Colic lymph node (tissue), 1 donor: ENCODE results near the genes CEP83, AMDHD1 and NEDD1.

DNA sequence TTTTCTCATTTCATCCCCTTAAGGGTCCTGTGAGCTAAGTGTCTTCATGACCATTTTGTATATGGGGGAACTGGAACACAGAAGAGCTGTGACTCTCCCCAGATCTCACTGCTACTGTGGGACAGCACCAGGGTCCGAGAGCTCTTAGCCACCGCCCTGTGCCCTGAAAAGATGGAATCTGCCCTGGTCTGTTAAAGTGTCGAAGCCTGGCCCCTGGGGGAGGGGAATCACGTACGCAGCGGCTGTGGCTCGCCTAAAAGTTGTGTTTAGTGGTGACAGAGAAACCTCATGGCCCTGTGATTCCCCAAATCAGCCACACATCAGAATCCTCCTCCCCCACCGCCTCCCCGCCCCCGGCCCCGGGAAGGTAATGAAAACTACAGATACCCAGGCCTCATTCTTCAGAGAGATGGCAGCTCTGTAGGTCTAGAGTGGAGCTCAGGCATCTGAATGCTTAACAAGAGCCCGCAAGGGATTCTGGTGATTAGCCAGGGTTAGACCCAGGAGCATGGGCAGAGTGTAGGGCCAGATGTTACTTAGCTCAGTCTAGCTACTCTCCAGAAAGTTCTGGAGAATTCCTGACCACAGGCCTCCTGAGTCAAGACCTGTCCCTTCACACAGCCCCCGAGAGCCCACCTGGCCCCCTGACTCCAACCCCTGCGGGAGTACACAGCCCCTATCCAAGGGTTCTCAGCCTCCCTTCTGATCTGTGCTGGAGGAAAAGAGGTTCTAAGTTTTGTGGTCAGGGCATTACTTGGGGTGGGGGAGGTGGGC lies 114.7 kb downstream of the PLXNC1 start:
- PRO-cap: bidirectional peak, plus-strand start at position 397 of the sequence, minus-strand start at position 173 of the sequence

- PRO-cap: bidirectional peak, plus-strand start at chr12:94460053, minus-strand start at chr12:94459947
Measured at GRCh38 chr12:94459234-94460160, at the start of gene CEP83. TSS of gene CEP83 (minus strand) at chr12:94459867.

DNA sequence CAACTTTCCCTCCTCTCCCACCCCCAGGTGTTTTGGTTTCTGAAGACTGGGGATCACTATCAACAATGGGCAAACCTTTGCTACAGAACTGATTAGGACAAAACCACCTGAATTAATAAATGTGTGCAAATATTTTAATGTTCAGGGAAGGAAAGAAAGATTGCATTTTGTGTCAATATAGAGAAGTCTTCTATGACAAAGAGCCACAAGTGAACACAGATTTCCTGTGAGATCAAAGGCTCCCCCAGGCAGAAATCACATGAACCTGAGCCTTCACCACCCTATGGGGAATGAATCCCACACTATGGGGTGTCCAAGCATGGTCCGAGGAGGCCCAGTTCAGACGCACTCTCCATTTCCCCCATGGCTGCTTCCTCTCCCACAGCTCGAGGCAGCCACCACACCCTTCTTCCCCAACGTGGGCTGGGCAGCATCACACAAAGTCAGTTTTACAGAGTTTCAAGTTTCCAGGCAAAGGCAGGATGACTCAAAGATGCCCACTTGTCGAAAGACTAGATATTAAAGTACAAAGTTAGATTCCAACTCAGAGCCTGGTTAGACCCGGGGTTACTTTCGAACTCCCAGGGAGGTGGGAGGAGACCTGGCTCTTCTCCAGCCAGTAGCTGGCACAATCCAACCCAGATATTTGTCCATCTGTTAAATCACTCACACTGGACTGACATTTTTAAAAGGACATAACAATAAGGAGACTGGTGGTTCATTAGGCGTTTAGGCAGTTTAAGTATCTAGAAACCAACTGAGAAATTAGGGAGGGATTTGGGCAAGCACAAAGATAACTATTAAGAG lies 35.2 kb downstream of the TMCC3 start:
- PRO-cap: no peak

- PRO-cap: bidirectional peak, plus-strand start at chr12:94831336, minus-strand start at chr12:94831110
Measured at GRCh38 chr12:94830912-94831508, 172.5 kb downstream of the NDUFA12 start.

DNA sequence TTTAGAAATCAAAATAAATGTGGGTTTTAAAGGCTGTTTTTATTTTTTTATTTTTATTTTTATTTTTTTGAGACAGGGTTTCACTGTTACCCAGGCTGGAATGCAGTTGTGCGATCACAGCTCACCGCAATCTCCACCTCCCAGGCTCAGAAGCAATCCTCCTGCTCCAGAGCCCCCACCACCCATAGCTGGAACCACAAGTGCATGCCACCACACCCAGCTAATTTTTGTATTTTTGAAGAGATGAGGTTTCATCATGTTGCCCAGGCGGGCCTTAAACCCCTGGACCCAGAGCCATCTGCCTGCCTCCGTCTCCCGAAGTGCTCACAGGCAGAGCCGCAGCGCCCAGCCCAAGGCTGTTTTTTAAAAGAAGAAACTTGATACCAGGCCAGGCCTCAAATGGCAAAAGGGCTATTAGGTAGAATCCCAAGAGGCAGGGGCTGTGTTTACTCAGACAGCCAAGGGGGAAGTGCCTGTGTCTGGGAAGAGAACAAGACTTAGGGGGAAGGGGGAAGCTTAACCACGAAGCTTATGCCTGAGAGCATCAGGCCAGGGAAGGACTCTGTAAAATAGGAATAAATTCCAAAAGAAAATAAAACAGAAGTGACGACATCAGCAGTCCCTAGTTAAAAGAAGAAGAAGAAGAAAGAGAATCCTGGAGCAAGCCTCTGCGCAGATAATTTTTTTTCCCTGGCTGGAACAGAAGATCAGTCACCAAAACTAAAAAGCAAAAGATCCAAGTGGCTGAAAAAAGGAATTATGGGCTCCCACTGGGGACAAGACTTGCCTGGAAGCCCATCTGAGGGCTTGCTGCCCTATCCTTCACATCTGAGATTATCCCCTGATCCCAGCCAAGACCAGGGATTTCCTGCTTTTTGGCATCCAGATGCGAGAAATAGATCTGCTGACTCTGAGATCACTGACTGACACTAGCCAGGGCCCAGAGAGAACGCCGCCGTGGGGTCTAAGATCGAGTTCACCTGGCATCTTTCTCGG lies 170.5 kb downstream of the NDUFA12 start:
- PRO-cap: no peak

- PRO-cap: no peak
Measured at GRCh38 chr12:94872615-94873275, 130.8 kb downstream of the NDUFA12 start.

DNA sequence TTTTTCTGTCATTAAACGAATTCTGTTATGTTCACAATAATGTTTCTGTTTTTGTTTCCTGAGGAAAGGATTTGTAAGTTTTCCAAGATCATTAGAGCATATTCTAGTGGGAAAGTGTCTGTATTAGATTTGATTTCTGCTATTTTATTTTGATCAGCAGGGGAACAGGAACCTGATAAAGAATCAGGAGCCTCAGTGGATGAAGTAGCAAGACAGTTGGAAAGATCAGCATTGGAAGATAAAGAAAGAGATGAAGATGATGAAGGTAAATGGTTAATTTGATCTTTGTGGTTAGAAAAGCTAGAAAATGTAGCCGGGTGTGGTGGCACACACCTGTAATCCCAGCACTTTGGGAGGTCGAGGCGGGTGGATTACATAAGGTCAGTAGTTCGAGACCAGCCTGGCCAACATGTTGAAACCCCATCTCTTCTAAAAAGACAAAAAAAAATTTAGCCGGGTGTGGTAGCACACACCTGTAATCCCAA lies 2.0 kb downstream of the METAP2 start:
- PRO-cap: no peak

GRCh38 chr12:95546200-95546995 lies 4.9 kb downstream of the USP44 start:
- PRO-cap: no peak

GRCh38 chr12:95633092-95634244 lies 82.2 kb upstream of the USP44 start:
- PRO-cap: no peak

- PRO-cap: no peak
Measured at GRCh38 chr12:95721277-95721754, 69.2 kb downstream of the NTN4 start.

DNA sequence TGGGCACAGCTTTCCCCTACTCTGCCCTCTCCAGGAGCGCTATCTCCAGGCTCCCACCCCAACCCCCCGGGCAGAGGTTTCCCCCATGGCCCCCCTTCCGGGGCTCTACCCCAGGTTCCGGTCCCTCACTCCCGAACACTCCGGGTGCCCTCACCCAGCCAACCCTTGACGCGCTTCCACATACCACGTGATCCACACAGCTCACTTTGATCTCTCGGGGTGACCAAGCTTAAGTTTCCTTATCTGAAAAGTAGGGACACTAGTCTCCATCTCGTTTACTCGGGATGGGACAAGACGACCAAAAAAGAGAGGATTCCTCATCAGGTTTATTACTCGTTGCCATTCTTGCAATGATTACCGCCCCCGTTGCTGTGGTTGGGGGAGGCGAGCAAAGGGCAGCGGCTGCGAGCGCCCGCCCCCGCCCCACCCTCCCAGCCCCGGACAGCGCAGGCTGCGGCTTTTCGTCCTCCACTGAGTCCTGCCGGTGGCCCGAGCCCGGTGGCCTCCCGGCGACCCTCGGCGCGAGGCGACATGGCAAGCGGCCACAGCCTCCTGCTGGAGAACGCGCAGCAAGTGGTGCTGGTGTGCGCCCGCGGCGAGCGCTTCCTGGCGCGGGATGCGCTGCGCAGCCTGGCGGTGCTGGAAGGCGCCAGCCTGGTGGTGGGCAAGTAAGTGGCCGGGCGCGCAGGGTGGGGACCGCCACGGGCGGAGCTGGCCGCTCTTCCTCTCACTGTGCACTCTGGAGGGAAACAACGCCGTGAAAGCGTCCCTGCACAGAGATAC lies at the start of gene AMDHD1:
TSS of gene AMDHD1 (plus strand) at position 464 of the 783 bp plus-strand sequence.
- PRO-cap: bidirectional peak, plus-strand start at position 209 of the sequence, minus-strand start at position 107 of the sequence

DNA sequence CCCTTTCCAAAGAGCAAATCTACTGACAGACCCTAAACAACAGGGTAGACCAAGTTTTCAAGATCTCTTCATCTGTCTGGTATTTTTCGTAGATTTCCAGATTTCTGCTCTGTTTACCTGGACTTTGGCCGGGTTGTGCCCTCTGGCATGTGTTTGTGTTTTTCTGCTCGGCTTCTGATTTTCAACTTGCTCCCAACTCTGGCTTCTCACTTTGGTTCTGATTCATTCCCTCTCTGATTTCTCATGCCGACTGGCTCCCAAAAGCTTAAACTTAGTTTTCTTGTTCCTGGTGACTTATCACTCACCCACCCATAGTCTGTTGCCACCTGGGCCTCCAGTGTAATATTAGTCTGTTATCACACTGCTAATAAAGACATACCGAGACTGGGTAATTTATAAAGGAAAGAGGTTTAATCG lies 23.5 kb downstream of the AMDHD1 start:
- PRO-cap: no peak

DNA sequence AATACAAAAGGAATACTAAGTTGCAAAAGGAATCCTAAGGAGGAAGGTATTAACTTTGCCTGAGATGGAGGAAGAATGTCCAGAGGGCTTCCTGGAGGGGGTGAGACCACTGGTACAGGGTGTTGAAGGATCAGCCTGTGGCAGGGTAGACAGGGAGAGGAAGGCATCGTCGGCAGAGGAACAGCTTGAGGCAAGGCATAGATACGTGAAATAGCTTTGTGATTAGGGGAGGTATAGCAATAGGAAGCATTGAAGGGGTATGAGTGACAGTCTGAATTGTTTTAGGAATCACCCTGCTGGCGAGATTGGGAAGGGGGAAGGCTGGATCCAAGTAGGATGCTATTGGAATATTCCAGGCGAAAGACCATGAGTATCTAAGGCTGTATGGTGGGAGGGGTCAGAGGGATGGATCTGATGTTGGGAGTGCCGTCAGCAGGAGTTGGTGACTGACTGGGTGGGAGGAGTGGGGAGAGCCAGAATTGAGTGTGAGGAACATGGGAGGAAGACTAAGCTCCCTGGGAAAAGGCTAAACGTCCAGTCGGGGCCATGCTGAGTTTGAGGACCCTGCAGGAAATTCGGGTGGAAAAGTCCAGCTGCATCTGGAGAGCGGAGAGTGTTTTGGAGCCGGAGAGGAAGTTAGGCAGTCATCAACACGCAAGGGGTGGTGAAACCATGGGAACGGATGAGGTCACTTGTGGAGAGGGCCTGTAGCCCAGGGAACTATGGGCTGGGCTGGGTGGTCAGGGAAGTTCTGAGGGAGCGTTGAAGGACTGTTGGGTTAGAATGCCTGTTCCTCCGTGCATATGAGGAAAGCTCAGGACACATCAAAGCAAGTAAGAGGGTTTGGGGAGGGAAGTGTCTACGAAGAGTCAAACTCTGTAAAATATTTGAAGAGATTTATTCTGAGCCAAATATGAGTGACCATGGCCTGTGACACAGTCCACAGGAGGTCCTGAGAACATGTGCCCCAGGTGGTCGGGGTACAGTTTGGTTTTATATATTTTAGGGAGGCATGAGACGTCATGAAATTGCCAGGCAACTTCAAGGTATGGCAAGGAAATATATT lies 60.9 kb downstream of the ELK3 start:
- PRO-cap: no peak

GRCh38 chr12:96278498-96279429 lies 84.6 kb downstream of the ELK3 start:
- PRO-cap: no peak

DNA sequence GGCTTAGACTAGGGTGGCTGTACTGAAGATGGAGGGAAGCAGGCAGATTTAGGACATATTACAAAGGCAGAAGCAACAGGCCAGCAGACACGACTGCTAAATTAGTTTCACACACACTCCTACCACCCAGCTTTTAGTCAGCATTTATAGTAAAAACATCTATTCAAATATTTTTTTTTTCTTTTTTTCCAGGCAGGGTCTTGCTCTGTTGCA lies 73.0 kb downstream of the CDK17 start:
- PRO-cap: no peak

- PRO-cap: no peak
Measured at GRCh38 chr12:96359100-96359464, 41.2 kb downstream of the CDK17 start.

DNA sequence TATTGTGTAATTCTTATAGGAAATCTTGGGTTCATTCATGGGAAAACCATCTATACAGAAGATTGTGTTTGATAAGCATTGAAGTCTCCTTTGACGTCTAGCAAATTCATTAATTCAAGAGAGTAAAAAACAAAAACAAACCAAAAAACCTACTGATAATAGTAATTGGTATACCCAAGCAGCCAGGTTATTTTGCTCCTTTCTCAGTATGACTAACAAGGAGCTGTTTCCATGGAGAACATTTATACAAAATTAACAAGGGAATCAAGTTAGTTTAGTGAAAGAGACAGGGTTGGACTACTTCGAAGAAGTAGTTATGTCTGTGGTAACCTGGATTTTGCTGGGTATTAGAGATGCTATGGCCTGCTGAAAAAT lies 43.1 kb upstream of the CFAP54 start:
- PRO-cap: no peak

DNA sequence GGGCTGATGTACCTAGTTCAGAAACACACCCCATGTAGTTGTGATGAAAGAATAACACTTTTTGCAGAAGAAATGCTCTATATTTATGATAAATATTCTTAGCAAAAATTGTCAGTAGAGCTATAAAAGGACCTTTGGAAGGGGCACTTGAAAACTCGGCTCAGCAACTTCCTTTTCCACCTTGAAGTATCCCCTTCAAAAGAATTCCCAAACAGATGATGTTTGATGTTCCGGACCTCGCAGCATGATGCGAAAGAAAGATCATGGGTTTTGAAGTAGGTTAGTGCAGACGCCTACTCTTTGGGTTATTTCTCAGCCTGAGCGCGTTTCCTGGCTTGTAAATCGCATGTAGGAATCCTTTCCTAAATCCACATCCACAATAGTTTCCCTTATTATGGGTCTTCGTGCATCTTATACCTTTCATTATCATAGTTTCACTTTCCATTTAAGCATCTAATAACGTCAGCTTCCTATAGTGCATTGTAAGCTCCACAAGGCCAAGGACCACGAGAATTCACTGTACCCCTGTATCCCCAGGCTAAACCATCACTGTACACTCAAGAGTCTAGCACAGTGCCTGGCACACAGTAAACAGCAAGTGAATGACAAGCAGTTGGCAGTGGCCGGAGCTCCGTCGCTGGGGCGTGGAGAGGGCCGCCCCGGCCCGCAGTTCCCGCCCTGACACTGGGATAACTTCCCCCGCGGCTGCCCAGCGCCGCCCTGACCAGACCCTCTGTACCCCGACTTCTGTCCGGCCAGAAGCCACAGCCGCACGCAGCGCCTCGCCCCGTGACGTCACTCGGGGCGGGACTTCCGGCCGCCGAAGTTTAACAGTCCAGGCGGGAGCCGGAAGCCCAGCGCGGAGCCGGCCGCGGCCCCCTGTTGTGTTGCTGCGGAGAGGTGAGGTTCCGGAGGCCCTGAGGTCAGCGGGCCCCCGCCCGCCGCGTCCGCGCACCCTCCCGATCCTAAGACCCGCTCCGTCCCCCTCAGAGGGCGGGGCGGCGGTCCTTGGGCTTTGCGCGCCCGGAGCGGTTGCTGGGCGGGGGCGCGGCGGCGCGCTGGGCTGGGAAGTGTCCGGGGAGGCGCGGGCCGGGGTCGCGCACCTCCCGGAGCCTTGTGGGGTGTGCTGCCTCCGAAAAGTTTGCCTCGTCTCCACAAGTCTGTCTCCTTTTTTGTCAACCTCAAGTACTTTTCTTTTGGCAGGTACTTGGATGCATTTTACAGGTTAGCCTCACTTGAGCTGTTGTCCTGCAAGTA lies at the start of gene NEDD1:
TSS of gene NEDD1 (plus strand) at position 857 of the 1,257 bp plus-strand sequence.
- PRO-cap: bidirectional peak, plus-strand start at position 833 of the sequence, minus-strand start at position 801 of the sequence

- PRO-cap: no peak
Measured at GRCh38 chr12:96908095-96908694, 1.1 kb downstream of the NEDD1 start.

DNA sequence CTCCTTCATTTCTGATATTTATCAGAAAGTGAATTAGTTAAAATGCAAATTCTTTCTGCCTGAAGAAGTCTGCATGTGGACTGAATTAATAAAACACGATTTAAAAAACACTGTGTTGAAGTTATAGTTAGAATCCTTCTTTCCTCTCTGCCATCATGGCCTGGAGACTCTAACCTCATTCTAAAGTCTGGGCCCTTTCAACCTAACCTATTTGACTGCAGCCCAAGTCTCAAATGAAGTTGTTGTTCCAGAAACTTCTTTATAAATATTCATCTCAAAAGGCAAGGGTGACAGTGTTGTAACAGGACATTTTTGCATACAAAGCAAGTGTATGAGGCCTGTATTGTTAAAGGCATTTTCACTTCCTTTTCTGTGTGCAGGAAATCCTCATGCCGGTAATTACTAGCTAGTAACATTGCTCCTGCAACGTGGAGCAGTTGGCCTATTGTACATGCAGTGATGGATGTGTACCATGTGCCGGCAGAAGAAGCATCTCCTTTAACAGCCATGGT lies 399.0 kb downstream of the NEDD1 start:
- PRO-cap: unidirectional peak, minus-strand start at position 234 of the sequence